Urinary bladder (tissue), 3 donors: ENCODE measurements around a stretch of chr11.

DNA sequence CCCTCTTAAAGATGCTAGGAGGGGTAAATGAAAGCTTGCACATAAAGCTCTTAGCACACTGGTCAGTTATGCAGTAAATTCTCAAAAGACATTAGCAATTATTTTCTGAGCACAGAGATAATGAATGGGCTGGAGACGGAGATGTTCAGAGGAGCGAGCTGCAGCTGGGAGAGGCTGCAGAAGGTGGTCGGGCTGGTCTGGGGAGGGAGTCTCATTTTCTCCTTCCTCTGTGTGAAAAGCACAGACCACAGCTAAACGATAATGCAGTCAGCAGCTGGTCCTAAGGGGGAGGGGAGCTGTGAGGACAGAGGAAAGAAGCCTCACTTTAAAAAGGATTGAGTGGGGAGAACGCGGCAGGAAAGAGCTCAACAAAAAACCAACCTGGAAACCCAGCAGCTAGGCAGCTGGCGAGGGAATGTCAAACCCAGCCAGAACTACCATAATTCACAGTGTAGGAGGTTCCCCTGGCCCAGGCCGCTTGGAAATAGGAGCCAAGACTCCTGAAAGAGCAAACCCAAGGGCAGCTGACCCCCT lies 16.8 kb upstream of the DGKZ start:
- PRO-cap = no peak
- RAMPAGE, long total RNA = no peak

GRCh38 chr11:46382230-46382876 lies 884 bp downstream of the MDK start:
- PRO-cap = no peak
- RAMPAGE, long total RNA = no peak

DNA sequence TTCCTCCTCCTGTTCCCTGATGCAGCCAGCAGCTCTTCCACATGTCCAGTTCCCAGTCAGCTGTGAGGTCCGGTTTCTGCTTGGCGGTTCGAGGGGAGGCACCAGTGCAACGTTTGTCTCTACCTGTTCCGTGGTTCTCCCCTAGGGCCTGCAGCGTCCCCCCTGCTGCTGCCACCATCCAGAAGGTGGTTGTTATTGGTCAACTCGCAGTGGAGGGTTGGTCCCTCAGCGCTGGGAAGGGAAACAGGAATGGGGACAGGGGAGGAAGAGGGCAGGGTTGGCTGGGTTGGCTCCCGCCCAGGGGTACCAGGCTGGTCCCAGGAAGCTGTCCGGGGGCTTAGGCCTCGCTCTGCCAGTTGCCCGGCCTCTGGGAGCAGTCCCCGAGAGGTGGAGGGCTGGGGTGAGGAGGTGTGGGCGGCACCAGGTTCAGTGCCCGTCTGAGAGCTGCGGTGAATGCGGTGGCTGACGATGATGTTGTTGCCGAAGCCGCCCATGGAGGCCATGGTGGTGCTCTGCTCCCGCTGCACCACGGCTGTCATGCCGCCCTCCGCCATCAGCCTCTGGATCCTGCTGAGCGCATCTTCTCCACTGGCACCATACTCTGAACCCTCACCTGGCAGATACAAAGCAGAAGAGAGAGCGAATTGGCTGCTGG lies 5.9 kb upstream of the CHRM4 start:
- PRO-cap = no peak
- RAMPAGE, long total RNA = no peak

GRCh38 chr11:46554142-46554840 lies 39.5 kb downstream of the AMBRA1 start:
- PRO-cap = unidirectional peak, plus-strand start at chr11:46554358; unidirectional peak, plus-strand start at chr11:46554389
- RAMPAGE, long total RNA = no peak

DNA sequence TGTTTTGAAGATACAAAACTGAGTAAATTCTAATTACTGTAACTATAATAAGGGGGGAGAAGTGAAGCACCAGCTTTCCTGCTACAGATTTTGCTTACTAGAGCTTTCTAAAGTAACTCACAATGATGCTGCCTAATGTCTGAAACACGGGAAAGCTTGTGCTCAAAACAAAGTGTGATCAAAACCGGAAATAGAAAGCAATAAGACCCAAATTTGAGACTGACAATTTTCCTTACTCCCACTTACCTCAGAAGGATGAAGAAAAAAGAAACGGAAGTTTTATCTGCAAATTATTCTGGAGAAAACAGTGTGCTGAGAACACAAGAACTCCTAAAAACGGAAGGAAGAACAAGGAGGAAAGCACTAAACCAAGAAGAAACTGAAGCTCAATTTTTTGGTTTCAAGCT lies 33.5 kb downstream of the AMBRA1 start:
- PRO-cap = no peak
- RAMPAGE, long total RNA = no peak

DNA sequence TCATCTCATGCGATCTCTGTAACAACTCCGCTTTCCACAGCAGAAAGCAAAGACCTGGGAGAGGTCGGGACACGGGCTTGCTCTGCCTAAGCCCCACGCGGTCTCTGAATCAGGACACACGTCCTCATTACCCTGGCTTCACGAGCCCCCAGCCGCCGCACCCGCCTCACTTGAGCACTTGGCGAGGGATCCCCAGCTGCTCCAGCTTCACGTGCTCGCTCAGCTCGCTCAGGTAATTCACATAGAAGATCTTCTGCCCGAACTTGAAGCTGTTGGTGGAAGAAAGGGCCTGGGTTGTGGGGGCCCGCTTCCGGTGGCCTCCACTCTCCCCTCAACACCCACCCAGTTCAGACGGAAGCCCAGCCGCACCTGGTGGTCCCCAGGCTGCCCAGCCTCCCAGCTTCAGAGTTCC lies 19.6 kb downstream of the ARHGAP1 start:
- PRO-cap = unidirectional peak, minus-strand start at position 160 of the sequence
- RAMPAGE, long total RNA = no peak

DNA sequence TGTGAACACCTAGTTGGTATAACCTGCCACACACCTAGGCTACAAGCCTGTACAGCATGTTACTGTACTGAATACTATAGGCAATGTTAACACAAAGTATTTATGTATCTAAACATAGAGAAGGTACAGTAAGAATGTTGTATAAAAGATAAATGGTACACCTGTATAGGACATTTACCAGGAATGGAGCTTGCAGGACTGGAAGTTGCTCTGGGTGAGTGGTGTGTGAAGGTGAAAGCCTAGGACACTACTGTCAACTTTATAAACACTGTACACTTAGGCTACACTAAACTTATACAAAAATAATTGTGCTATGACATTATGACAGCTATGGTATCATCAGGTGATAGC lies 27.4 kb downstream of the F2 start:
- PRO-cap = no peak
- RAMPAGE, long total RNA = no peak

- PRO-cap = no peak
- RAMPAGE, long total RNA = no peak
Measured at GRCh38 chr11:46759215-46759453, 40.1 kb downstream of the F2 start.

GRCh38 chr11:46895716-46896157 lies 22.6 kb downstream of the LRP4 start:
- PRO-cap = no peak
- RAMPAGE, long total RNA = no peak

GRCh38 chr11:46912485-46913309 lies 5.7 kb downstream of the LRP4 start:
- PRO-cap = no peak
- RAMPAGE, long total RNA = no peak

DNA sequence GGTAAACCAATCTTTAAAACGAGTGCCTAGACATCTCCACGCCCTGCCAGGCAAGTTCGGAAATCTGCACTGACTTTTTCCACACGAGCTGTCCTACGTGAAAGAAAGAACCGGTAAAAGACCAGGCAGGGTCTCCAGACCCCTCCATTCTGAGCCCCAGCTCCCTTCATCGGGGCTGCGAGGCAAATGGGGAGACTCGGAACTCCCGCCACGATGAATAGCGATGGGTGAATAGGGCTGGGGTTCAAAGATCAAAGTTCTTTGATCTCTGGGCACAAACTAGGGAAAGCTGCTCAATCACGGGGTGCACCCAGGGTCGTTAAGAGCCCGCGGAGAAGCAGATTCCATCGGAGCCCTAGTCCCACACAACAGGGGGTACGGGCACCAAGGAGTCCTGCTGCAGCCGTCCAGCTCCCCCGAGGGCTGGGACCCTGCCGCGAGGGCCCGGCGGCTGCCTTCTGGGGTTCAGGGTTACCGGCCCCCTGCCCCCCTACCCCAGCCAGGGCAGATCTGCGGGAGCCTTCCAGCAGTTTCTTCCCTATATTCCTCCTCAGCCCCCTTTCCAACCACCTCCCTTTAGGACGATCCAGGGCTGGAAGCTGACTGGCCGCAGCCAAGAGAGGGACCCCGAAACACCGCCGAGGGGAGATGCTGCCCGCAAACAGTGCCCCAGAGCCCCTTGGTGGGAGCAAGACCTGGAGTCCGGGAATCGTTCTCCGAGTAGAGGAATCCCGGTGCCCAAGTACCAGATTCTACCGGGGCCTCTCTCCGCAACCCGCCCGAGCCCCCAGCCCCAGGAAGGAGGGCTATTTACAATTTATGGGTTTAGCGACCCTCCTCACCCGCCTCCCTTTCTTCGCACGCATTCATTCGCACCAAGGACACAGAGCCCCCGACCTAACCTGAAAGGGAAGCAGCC lies 986 bp downstream of the LRP4 start:
- PRO-cap = unidirectional peak, plus-strand start at position 579 of the sequence
- RAMPAGE, long total RNA = no peak

- PRO-cap = no peak
- RAMPAGE, long total RNA = no peak
Measured at GRCh38 chr11:46952773-46953432, 16.3 kb downstream of the CSTPP1 start.

DNA sequence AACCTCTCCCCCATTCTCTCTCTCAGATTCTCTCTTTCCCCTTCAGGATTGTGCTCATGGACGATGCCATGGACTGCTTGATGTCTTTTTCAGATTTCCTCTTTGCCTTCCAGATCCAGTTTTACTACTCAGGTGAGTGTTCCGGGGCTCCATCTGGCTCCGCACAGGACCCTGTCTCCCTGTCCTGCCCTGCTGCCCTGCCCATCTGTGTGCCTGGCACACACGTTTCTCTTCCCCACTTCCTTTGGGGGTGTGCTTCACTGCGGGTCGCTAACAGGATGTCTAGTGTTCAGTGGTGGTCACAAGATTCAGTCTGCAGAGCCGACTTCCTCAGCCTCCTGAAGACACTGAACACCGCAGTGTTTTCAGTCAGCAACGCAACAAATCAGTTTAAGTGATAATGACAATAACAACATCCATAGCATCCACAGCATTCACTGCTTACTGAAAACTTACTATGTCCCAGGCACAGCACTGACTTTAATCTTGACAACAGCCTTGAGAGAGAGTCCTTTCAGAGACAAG lies 21.5 kb downstream of the ARFGAP2 start:
- PRO-cap = no peak
- RAMPAGE, long total RNA = no peak

- PRO-cap = no peak
- RAMPAGE, long total RNA = no peak
Measured at GRCh38 chr11:47165586-47166390, 10.9 kb downstream of the ARFGAP2 start.

DNA sequence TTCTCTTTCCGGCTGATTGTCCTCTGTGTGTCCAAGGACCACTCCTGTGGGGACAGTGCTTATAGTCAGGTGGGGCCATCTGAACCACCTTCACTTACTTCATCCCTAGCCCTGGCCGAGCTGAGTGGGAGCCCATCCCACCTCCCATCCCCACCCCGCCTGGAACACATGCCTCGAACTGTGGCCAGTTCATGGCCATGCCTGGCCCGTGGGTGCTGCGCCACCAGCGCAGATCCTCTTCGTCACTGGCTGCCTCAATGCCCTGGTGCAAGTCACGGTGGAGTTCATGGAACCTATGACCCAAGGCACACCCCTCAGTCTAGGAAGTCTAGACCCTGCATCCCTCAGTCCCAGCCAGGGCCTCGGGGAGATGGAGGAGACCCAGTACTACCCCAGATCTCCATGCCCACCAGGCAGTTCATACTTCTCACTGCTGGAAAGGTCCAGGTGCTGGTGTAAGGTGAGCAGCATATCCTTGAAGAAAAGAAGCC lies 2.4 kb upstream of the ARFGAP2 start:
- PRO-cap = no peak
- RAMPAGE, long total RNA = no peak

- PRO-cap = no peak
- RAMPAGE, long total RNA = no peak
Measured at GRCh38 chr11:47212972-47213488, 1.7 kb upstream of the DDB2 start.

DNA sequence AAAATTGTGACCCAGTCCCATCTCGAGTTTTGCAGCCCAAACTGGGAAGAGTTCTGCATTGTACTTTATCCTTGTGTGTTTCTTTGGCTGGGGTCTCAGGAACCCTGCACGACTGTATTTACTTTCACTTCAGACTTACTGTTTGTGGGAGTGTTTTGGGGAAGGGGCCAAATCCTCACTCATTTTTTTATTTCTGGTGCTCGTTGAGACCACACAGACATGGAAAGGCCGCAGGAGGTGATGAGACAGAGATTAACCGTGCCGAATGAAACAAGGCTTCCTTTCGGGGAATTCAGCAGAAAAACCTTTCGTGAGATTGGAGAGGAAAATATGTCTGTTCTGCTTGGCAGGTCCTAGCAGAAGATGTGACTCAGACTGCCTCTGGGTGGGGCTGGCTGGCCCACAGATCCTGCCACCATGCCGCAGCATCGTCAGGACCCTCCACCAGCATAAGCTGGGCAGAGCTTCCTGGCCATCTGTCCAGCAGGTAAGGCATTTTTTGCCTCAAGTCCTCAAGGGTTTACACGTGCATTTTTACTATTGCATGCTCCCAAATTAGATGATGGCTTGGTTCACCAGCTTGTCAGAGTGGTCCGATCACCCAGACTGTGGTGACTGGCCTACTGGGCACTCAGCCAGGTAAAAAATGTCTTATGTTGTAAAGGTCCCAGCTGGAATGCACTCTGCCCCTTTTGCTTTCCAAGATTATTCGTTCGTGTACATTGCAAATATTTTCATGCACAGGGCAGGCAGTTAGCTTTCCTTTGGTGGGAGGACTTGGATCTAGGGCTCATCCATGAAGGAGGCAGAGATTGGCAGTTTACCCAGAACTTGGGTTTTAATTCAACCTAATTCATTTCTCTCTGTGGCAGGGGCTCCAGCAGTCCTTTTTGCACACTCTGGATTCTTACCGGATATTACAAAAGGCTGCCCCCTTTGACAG lies 1.5 kb downstream of the DDB2 start:
- PRO-cap = unidirectional peak, minus-strand start at position 355 of the sequence
- RAMPAGE, long total RNA = no peak

DNA sequence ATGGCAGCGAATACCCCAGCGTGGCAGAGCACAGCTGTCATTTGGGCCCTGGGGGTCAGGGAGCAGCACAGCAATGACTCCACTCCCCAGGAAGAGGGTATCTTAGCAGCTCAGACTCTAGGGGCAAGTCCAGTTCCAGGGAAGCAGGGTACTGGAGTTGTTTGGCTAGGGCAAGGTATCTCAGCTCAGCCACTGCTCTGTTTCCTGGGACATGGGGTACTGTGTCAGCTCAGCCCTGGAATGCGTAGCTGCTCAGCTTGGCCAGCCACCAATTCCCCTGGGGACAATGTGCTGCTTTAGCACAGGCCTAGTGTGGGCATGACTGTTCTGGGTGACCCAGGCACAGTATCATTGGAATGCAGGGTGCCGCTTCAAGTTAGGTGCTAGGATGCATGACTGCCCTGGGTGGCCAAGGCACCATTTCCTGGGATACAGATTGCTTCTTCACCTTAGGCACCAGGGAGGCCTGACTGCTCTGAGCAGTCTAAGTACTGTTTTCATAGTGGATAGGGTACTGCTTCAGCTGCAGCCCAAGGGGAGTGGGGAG lies 46.8 kb downstream of the MYBPC3 start:
- PRO-cap = no peak
- RAMPAGE, long total RNA = no peak

GRCh38 chr11:47346097-47346611 lies 6.3 kb downstream of the MYBPC3 start:
- PRO-cap = no peak
- RAMPAGE, long total RNA = no peak

- PRO-cap = no peak
- RAMPAGE, long total RNA = no peak
Measured at GRCh38 chr11:47359431-47360202, 7.1 kb upstream of the MYBPC3 start.